Neutrophil (primary cell): Measurements from ENCODE around the gene KCNG2.

DNA sequence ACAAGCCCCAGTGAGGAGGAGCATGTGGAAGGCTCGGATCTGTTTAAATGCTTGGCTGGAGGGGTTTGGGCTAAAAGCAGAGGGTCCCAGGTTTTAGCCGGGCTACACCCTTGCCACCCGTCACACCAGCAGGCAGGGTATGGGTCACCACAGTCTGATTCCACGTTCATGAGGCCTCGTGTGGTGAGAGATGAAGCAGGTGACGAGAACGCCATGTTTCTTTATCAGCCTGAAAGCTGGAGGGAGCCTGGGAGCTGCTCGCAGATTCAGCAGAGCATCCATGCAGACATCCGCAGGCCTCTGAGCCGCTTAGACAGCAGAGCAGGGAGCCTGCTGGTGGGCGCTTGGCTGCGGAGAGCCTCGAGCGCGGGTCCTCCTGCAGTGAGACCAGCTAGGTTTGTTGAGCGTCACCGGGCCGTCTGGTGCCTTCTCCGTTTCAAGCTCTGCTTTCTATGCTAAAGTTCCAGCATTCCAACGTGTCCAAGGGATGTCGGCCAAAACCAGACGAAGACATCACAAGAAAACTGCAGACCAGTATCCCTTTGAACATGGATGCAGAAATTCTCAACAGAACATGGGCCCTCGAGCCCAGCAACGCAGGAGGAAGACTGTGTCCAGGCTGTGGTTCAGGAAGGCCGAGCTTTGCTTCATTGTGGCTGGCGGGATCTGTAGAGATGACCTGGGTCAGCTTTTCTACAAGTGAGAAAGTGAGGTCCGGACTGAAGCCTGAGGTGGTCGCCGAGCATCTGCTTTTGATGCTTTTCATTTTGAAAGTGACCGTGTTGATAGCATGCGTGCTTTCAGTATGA, 27.7 kb downstream of the CTDP1 start:
- PRO-cap = no peak

DNA sequence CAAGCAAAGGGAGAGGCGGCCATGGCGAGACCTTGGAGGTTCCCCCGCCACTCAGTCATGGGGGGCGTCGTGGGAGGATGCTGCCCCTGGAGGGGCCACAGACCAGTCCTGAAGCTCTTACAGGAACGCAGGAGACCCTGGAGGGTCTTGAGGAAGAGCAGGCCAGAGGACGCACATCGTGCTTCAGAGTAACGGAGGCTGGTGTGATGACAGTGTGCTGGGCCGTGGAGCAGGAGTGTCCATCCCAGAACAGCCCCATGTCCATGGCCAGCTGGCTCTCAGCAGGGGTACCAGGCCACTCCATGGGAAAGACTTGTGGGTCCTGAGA, 53.0 kb upstream of the KCNG2 start:
- PRO-cap = no peak

DNA sequence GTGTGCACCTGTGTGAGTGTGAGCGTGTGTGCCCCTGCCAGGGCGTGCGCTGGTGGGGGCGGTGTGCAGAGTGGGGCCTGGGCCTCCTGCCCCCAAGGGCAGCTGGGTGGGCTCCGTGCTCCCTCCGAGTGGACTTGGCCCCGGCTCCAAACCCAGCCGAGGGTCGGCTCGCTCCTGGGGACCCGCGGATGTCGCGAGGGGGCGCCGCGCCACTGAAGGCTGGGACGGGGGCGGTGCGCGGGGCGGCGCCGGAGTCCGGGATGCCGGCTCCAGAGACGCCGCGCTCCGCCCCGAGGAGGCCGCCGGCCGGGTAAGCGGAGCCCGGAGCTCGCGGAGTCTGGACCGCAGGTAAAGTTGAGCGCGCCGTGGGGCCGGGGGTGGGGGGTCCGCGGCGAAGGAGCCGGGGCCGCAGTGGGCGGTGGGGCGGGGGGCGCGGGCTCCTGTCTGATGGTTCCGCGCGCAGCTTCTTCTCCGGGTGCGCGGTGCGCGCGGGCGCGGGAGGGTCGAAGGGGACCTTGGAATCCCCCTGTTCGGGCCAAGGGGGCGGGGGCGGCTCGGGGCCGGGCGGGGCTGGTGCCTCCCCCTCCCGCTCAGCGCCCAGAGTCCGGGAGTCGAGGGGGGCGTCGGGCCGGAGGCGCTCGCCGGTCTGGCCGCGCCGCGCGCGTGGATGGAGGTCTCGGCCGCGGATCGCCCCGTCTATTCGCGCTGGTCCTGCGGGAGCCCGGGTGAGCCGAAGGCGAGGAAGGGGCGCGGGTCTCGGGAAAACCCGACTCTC, at the start of gene KCNG2:
KCNG2 (plus strand) TSS at position 272 of the 775 bp plus-strand sequence.
- PRO-cap = no peak

GRCh38 chr18:79825713-79826298, 28.1 kb downstream of the KCNG2 start:
- PRO-cap = no peak

DNA sequence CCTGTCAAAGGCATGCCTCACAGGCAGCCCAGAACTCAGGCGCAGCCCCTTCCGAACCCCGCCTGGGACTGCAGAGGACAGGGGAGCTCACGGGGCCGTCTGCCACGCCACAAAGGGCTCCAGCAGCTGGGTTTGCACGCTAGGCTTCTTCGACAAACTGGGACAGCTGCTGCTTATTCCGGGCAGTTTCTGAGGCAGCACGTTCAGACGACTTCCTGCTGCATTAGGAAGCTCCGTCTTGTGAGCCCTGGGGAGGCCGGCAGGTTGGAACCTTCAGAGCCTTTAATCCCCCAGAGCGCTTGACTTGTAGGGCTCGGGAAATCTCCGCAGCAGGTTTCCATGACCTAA, 58.8 kb downstream of the KCNG2 start:
- PRO-cap = no peak

- PRO-cap = no peak
Measured at GRCh38 chr18:79897571-79898701, 53.5 kb downstream of the SLC66A2 start.

GRCh38 chr18:79937877-79938663, 13.4 kb downstream of the SLC66A2 start:
- PRO-cap = no peak

DNA sequence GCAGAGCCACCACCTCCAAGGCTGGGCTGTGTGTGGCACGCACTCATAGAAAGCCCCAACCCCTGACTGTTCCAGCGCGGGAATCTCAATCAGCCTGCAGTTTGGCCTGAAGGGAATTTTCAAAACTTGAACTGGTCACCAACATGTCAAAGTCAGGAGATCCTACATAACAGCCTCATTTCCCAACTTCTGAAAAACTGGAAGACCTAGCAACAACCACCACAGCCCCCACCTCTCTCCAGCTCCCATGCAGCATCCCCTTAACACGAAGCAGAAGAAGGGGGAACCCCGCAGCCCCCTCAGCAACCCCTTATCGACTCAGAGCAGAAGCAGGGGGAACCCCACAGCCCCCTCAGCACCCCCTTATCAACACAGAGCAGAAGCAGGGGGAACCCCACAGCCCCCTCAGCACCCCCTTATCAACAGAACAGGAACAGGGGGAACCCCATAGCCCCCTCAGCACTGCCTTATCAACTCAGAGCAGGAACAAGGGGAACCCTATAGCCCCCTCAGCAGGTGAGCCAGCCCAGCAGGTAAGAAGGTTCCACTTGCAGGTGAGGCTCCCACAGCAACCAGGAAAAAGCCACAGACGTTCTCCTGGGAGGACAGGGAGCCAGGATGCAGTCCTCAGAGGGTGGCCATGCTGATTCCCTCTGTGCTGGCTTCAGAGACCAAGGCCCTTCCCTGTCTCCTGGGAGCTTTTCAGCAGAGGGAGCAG, 6.7 kb downstream of the SLC66A2 start:
- PRO-cap = no peak

GRCh38 chr18:79962836-79963653, 1.4 kb upstream of the HSBP1L1 start:
- PRO-cap = no peak

- PRO-cap = no peak
Measured at GRCh38 chr18:80012661-80013130, 21.5 kb upstream of the RBFA start.

- PRO-cap = no peak
Measured at GRCh38 chr18:80172055-80172506, 63.0 kb downstream of the ADNP2 start.